CMK (cell line): ENCODE results near the genes LDHA, MRGPRX2 and E2F8.

DNA sequence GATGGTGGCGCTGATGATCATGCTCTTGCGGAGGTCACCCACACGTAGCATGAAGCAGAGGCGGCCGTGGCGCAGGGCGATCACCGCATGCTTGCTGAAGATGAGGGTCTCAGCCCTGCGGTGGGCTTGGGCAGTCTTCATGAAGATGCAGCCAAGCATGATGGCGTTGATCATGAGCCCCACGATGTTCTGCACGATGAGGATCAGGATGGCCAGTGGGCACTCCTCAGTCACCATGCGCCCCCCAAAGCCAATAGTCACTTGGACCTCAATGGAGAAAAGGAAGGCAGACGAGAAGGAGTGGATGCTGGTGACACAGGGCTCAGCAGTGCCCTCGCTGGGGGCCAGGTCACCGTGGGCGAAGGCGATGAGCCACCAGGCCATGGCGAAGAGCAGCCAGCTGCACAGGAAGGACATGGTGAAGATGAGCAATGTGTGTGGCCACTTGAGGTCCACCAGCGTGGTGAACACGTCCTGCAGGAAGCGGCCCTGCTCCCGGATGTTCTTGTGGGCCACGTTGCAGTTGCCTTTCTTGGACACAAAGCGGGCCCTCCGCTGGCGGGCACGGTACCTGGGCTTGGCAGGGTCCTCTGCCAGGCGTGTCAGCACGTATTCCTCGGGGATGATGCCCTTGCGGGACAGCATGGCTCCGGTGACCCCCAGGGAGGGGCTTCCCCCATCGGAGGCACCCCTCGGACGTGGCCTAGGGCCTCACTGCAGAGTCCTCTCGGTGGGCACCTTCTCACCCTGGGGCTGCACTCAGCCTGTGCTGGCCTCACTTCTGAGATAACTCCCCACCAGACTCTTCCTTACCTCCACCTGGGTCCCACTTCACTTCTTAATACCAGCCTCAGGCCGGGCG, 781 bp downstream of the KCNJ11 start:
- RRBS = no CpG with 5 or more reads among the region's 39 CpGs

DNA sequence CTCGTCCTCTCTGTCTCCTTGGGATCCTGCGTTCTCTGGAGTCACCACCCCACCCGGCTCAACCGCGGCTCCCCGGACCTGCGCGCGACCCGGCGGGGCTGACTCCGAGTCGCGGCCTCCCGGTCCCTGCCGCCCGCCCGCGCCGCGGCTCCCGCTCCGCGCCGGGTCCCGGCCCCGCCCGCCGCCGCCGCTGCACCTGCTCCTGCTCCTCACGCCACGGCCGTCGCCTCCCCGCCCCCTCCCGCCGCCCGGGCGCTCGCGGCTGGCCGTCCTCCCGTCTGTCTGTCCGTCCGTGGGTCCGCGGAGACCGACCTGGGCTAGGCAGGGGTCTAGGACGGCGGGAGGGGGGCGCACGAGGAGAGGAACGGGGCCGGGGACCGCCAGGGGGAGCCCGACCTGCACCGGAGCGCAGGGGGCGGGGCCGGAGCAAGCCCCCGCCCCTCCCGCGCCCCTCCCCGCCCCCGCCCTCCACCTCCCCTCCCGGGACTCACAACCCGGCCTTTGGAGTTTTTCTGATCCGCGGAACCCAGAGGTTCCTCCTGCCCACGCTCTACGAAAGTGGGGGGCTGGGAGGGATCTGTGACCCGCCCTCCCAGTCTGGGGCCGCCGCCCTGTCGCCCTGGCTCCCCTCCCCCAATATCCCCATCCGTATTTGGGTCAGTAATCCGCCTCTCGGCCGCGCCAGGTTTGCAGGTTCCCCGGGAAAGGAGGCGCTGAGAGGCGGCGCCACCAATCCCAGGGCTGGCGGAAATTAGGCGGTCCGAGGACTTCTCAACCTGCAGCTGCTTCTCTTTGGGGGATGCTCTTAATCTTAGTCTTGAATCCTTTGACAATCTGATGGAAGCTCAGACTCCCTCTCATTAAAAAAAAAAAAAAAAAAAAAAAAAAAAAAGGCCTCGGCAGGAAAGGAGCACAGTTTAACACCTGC, 783 bp upstream of the KCNJ11 start:
- RRBS = 2% methylated on average over 32 of the region's 89 CpGs

GRCh38 chr11:17410967-17411524, 22.6 kb upstream of the KCNJ11 start:
- RRBS = no CpG with 5 or more reads among the region's 15 CpGs

DNA sequence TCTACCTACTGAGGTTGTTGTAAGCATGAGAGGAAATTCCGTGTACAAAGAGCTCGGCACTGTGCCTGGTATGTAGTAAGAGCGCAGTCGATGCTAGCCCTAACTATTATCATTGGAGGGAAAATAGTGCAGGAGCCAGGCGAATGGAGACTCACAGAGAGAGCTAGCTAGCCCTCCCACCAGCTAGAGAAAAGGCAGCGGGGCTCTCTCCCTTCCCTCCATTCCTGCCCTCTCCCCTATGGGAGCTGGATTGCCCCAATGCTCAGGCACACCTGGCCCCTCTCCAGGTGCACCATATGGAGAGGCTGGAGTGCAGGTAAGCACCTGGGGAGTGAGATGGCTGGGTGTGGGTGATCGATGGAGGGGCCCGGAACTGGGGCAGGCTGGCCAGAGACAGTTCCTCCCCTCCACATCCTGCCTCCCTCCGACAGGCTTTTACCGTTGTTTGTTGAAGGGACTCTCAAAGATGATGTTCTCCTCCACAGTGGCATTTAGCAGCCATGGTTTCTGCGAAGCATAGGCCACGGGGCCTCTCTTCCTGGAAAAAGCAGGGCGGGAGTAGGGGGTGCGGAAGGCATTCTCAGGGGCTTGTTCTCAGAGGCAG, 25.7 kb upstream of the KCNJ11 start:
- RRBS = no CpG with 5 or more reads among the region's 14 CpGs

- RRBS = no CpG with 5 or more reads among the region's 13 CpGs
Measured at GRCh38 chr11:17683151-17684242, 35.9 kb upstream of the MYOD1 start.

GRCh38 chr11:17807067-17807372, 72.4 kb downstream of the KCNC1 start:
- RRBS = 94% methylated on average over 3 of the region's 3 CpGs

DNA sequence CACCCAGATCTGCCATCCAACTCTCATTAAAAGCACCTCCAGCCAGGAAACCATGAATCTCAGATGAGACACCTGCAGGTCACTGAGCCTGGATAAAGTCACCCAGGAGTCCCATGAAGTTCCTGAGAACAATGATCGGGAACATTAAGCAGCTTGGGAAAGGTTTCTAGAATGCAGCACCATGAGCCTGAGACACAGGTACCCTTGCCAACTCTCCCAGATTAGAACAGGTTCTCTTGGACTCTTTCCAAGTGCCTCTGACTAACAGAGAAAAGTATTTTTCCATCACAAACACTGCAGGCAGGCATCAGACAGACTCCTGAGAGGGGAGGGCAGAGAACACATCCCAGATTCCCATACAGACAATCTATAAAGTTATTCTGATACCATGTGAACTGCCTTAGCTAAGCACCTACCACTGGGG, 27.4 kb downstream of the SERGEF start:
- RRBS = no CpG with 5 or more reads among the region's 1 CpG

DNA sequence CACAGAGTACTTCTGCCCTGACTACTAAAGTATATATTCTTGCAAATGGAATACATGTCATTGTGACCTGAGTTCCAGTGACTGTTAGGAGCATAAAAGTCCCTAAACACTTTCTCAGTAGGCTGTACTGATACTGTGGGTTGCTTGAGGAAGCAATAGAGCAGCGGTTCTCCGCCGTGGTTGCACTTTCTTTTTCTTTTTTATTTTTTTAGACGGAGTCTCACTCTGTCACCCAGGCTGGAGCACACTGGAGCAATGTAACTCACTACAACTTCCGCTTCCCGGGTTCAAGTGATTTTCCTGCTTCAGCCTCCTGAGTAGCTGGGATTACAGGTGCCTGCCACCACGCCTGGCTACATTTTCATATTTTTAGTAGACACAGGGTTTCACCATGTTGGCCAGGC, 2.1 kb downstream of the SAA2 start:
- RRBS = no CpG with 5 or more reads among the region's 7 CpGs

- RRBS = no CpG with 5 or more reads among the region's 8 CpGs
Measured at GRCh38 chr11:18309615-18310190, 12.2 kb downstream of the HPS5 start.

GRCh38 chr11:18393815-18394719, at the start of gene LDHA:
LDHA (plus strand) TSS chr11:18394563.
- RRBS = 1% methylated on average over 33 of the region's 50 CpGs

- RRBS = no CpG with 5 or more reads among the region's 10 CpGs
Measured at GRCh38 chr11:18614654-18615026, 15.1 kb downstream of the MISFA start.

DNA sequence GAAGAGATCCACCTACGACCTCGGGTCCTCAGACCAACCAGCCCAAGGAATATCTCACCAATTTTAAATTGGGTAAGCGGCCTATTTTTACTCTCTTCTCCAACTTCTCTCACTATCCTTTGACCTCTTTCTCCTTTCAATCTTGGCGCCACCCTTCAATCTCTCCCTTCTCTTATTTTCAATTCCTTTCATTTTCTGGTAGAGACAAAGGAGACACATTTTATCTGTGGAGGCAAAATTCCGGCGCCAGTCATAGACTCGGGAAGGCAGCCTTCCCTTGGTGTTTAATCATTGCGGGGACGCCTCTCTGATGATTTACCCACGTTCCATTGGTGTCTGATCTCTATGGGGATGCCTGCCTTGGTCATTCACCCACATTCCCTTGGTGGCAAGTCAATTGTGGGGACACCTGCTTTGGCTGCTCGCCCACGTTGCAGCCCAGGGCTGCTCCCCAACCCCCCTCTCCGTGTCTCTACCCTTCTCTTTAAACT, 9.7 kb upstream of the SPTY2D1 start:
- RRBS = no CpG with 5 or more reads among the region's 13 CpGs

DNA sequence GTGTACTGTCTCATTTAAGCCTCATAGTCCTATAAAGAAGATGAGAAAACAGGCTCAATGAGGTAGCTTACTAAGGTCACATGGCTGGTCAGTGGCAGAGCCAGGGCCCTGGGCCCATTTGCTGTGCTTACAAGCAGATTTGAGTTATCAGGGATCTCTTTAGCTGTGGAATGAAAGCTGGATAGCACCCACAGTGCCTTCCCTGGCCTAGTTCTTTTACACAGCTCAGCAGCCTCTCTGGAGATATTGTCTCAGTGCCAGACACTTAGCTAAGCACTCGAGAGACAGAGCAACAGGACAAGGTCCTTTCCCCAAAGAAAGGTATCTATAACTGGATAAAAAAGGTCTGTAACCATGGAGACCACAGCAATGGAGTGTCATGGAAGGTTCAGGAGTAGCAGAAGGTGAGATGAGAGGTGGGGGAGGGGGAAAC, 6.2 kb downstream of the TMEM86A start:
- RRBS = no CpG with 5 or more reads among the region's 1 CpG

GRCh38 chr11:18790716-18791144, 868 bp downstream of the PTPN5 start:
- RRBS = no CpG with 5 or more reads among the region's 13 CpGs

- RRBS = no CpG with 5 or more reads among the region's 4 CpGs
Measured at GRCh38 chr11:19060442-19060927, at the start of gene MRGPRX2. MRGPRX2 (minus strand) TSS chr11:19060717.

- RRBS = no CpG with 5 or more reads among the region's 4 CpGs
Measured at GRCh38 chr11:19208881-19209616, 7.3 kb upstream of the CSRP3 start.

- RRBS = 1% methylated on average over 60 of the region's 72 CpGs
Measured at GRCh38 chr11:19240781-19241457, at the start of gene E2F8. E2F8 (minus strand) TSS chr11:19240945.

DNA sequence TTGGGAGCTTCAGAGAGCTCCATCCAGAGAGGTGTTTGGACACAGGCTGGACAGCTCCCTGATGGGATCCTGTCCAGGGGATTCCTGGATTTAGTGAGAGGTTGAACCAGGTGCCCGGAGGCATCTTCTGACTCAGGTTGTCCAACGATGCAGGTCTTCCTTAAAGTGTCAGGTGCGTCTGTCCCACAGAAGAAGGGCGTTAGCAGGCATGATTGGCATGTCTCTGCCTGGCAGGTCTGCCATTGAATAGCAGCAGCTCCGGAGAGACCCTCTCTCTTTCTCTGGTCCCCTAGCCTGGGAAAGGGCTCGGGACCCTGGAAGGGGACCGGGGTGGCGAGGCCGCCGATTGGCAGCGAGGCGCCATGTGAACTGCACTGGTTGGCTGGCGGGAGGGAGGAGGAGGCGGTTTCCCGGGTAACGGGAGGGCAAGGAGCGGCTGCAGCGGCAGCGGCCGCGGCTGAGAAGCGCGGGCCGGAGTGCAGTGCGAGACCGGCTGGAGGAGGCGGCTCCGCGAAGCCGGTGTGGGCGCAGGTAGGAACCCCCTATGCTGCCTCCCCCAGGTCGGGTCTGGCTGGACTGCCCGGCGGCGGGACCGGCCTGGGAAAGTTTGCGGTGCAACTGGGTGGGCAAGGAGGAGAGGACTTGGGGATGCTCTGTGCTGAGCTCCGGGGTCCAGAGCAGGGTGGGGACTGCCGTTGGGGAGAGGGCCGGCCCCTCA, 104.2 kb upstream of the E2F8 start:
- RRBS = 78% methylated on average over 26 of the region's 40 CpGs

DNA sequence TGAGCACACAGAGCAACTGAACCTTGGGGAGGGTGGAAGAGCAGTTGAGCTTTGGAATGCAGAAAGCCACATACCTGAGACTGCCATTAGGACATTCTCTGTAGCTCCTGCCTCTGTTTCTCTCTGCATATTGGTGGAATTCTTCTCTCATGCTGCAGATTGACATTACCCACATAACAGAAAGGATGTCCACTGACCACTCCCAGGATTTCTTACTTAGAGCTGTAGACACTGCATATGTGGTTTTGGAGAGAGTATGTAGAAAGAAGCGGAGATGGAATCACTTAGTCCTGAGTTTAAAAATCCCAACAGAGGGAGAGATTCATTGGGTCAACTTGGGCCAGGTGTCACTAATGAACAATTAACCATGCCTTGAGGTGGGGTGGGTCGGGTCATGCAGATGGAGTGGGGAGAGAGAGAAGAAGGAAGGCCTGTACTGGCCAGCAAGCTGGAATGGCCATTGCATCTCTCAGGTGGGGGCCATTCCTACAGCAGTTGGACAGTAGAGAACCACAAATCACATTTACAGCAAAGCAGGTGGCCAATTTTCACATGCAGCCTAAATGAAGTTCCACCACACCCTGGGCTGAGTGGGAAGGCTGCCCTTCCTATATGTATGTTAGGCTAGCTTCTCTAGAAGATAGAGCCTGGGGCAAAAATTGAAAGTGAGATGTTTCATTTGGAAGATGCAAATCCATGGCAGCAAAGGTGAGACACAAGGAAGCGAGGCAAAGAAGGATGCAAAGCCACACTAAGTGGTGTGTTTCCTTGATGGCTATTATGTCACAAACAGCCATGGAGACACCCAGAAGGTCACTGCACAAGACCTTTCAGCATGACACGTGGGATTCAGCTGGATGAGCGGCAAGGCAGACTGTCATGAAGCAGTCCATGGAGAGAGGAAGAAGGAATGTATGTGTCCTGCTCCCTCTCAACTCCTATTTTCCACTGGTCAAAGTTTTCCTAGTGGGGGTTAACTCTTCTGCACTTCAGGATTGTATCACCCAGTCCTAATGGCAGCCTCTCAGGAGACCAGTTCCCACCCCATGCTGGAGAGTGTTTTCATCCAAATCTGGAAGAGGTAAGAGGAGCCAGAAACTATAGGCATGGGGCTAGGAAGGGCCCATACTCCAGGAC, 207.1 kb upstream of the NAV2 start:
- RRBS = no CpG with 5 or more reads among the region's 5 CpGs